Duodenum (tissue), 1 donor: Measurements from ENCODE around the gene ICA1.

GRCh38 chr7:6269542-6269790, 3.0 kb downstream of the CYTH3 start:
- PRO-cap, result no peak

GRCh38 chr7:6270923-6271348, 1.5 kb downstream of the CYTH3 start:
- PRO-cap, result bidirectional peak, plus-strand start at chr7:6271207, minus-strand start at chr7:6271158

DNA sequence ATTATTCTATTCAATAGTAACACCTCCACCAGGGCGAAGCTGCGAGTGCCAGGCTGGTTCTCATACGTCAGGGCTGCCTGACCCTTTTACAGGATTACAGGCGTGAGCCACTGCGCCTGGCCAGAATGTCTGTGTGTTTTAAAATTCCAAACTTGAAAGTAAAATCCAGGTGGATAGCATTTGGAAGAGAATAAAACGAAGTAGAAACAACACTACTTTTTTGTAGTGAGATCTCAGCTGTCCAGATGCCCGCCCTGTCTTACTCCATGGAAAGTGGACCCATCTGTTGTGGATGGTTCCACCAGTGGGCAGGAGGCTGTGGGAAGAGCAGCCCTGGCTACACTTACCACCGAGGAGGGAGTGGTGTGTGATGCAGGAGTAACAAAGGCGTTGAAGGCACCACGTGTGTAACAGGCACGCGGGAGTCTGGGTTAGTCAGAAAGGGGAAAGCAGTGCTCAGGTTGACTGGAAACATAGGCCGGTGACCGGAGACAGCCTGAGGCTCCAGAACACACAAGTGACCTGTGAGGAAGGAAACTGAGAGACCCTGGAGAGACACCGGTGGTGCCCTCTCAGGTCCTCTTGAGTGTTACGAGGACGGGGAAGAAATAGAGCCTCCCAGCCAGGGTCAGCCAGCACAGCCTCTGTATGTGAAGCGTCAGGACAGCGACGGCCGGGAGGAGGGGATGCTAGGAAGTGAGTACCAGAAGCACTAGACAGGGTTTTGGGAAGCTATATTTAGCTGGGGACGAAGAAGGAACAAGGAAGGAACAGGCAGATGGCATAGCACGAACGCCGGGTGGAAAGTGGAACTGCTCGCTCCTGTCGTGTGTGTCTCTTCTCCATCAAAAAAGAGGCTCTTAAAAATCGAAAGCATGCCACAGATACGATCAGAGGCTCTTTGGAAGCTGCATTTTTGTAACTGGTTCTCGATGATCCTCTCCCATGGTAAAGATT, 21.6 kb downstream of the RAC1 start:
- PRO-cap, result no peak

GRCh38 chr7:7181622-7182461, 502 bp upstream of the C1GALT1 start:
- PRO-cap, result unidirectional peak, plus-strand start at chr7:7181970; bidirectional peak, plus-strand start at chr7:7182544, minus-strand start at chr7:7182383

DNA sequence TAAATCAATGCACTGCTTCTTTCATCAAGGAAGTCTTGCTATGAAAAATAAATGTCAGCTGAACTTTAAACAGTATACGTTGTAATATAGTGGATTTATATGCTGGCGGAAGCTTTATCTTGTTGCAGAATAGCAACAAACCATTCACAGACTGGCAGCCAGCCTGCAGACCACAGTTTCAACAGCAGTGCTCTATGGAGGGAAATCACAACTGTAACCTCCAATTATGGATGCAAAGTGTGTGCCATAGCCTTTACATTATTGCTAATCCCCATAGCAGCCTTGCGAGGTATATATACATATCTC, 22.8 kb downstream of the COL28A1 start:
- PRO-cap, result no peak

- PRO-cap, result no peak
These were observed 830 bp upstream of the MIOS start for GRCh38 chr7:7565802-7566305.

GRCh38 chr7:7569684-7570235, 3.1 kb downstream of the MIOS start:
- PRO-cap, result no peak

DNA sequence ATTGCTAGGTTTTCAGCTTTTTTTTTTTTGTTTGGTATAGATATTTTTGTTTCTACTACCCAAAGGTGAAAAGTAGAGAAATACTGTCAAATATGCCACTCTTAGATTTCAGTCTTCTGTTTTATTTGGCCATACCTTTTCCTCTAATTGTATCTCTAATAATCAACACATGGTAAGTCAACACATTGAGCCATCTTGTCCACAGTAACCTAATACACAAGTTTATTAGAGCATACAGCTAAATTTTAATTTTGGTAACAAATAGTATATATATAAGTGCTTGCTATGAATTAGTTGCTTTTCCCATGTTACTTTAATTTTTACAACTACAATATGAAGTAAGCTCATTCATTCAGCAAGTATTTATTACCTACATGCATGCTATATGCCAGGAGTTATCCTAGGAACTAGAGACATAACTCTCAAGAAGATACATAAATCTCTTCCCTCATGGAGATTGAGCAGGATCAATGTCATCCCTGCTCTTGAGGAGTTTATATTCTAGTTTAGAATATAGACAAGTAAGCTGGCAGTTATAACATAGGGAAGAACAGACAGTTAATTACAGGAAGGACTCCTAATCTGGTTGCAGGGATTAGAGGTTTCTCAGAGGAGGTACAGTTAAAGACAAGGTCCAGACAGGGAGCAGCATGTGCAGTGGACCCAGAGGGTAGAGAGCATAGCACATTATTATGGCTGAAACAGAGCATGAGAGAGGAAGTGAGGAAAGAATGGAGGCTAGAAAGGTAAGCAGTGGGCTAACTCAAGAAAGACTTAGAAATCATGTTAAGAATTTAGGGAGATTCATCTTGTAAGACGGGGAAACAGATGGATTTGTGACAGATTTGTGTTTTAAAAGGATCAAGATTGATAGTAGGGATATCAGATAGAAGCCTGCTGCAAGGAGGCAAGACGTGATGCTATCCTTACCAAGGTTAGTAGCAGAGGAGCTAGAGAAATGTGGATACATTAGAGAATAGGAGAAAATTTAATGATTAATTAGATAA, 9.5 kb downstream of the MIOS start:
- PRO-cap, result no peak

- PRO-cap, result no peak
These were observed 1.2 kb upstream of the UMAD1 start for GRCh38 chr7:7639325-7639804.

DNA sequence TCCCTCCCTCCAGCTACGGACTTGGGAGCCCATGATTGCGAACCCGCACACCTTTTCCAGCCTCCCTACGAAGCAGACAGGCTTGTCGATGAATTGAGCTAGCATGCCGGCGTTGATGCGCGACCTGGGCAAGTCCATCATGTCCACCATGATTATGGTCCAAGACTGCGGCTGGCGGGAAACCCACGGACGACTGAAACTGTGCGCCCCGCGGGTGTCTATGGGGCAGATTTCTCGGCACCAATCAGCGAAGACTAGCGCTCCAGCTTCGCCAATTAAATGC, 342 bp upstream of the UMAD1 start:
- PRO-cap, result bidirectional peak, plus-strand start outside the sequence, minus-strand start at position 195 of the sequence

GRCh38 chr7:8133973-8134958, 127.7 kb downstream of the ICA1 start:
- PRO-cap, result no peak

DNA sequence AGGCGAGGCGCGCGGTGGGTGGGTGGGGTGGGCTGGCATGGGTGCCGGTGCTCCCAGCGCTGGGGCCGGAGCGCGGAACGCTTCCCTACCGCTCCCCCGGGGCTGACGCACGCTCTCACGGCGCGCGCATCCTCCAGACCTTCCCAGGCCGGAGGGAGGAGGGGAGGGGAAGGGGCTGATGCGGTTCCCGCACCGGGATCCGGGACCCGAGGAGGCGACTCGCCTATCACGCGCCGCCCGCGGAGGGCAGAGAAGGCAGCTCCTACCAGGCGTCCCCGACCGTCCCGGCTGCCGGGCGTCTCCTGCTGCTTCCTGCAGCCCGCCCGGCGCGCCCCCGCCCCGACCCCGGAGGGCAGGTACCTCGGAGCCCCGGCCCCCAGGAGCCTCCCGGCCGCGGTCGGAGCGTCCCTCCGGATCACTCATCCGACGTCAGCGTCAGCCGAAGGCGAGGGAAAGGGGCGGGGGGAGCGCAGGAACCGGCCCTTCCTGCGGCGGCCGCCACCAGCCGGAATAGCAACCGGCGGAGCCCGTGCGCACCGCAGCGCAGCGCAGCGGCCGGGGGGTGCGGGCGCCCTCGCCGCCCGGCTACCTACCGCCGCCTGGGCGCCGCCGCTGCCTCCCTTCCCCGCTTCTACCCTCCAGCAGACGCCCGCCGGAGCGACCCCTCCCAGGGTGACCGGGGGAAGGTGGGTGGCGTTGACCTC, at the start of gene ICA1:
Gene ICA1 (minus strand): TSS at position 434 of the 704 bp plus-strand sequence.
- PRO-cap, result bidirectional peak, plus-strand start at position 192 of the sequence, minus-strand start at position 111 of the sequence; bidirectional peak, plus-strand start at position 453 of the sequence, minus-strand start at position 421 of the sequence

- PRO-cap, result no peak
These were observed 818.3 kb downstream of the NDUFA4 start for GRCh38 chr7:10121574-10122054.

DNA sequence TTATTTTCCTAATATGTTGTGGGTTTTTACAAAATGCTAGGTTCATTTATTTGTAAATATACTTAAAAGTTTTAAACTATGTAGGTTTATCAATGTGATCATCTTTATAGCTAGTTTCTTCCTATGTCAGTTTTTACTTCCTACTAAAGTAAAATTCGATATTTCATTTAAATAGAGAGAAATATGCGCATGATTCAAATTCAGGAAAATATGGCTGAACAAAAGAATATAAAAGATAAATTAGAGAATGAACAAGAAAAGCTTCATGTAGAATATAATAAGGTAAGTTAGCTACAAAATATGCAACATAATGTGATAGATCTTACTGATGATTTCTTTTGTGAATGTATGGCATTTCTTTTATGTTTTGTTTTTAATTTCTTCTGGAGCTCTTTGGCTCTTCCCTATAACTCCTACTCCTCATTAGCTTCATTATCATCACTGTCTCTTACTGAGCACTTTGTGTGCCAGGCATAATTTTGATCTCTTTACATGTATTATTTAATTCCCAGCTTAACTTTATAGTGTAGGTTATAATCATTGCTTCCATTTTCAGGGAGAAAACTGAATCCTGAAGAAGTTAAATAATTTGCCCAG, 63.2 kb downstream of the PHF14 start:
- PRO-cap, result no peak

DNA sequence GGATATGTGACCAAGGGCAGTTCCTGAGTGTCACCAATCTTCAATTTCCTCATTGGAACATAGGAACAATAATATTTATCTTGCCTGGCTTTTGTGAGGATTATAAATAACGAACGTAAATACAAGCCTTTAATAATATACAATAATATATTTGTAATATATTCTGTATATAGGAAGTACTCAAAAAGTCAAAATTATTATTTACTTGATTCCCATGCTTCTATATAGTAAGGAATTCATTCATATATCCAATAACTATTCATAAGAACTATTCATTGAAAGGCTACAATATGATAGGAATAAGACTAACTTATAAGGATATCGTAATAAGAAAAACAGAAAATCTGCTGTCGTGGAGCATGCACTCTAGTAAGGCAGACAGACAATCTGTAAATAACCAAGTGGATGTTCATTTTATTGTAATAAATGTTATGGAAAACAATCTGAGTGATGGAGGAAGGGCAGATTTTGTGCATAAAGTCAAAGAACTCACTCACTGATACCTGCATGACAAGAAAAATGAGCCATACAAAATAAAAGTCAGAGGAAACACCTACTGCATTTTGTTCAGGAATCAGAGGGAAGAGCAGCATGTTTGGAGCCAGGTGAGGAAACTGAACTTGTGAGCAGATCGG, 178.8 kb downstream of the PHF14 start:
- PRO-cap, result no peak

DNA sequence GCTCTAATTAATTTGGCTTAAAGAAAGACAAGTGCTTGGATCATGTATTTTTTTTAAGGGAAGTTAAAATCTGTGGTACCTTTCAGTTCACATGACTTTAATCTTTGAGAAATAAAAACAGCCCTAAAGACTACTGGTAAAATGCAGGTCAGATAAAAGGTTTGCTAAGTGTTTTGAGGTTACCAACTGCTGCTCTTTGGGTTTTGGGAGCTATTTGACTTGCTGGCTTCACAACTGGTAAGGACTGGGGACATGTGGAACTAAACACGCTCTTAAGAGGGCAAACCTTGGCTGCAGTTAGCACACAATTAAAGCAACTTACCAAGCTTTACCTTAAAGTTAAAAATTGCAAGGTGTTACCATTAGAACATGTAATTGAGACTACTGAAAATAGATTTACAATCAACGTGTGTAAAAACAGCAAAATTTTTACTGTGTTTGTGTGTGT, 220.2 kb downstream of the PHF14 start:
- PRO-cap, result no peak

DNA sequence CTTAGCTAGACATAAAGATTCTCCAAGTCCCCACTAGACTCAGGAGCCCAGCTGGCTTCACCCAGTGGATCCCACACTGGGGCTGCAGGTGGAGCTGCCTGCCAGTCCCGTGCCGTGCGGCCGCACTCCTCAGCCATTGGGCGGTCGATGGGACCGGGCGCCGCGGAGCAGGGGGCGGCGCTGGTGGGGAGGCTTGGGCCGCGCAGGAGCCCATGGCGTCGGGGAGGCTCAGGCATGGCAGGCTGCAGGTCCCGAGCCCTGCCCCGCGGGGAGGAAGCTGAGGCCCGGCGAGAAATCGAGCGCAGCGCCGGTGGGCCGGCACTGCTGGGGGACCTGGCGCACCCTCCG, 14.5 kb upstream of the SCIN start:
- PRO-cap, result no peak

DNA sequence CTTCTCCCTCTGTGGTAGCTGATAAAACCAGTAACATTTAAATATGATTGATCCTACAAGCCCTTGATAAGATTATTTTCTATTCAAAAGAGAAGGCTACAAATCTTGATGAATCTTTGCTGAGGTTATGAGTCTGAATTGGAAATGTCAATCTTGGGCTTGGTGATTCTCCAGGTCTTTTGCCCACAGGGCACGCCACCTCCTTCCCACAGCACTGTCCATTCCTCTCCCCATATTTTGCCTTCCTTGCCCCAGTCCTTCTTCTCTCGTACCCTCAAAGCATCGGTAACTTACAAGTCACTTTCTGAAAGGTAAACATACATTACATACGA, 241.2 kb downstream of the ARL4A start:
- PRO-cap, result no peak

- PRO-cap, result no peak
These were observed 329.9 kb downstream of the ARL4A start for GRCh38 chr7:13017215-13017930.

GRCh38 chr7:15560882-15561659, 744 bp downstream of the AGMO start:
- PRO-cap, result no peak